ENCODE data around the genes PSAP and DDIT4.

GRCh38 chr10:71806798-71807195, 33.5 kb upstream of the VSIR start:
- RRBS, result no CpG with 5 or more reads among the region's 8 CpGs

DNA sequence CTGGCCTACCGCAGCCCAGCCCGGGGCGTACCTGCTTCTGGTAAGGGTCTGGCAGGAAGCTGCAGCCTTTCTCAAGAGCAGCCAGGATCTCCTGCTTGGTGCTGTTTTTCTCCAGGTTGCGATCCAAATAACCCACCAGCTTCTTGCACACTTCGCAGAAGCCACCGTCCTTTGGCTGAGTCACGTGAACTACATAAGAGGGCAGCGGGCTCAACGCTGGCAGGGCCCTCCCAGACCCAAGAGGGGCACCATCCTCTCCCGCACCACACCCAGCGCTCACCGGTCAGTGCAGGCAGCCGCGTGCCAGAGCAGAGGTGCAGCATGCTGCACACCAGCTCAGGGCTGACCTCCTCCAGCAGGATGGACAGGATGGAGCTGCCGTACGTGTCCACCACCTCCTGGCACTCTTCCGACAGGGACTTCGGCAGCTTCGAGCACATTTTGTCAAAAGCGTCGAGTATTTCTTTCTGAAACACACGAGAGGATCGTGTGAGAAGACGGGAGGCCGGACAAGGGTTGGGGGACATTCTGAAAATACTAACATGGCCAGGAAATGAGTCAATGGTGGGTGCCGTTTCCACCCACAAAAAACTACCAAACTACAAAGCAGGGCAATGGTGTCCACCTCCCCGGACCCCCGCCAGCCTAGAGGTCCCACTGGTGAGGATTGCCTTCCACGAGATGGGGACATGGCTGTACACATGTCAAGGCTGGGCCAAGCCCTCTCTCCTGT, 31.5 kb downstream of the PSAP start:
- RRBS, result 100% methylated on average over 2 of the region's 29 CpGs

GRCh38 chr10:71837126-71837630, 13.9 kb downstream of the PSAP start:
- RRBS, result no CpG with 5 or more reads among the region's 8 CpGs

GRCh38 chr10:71840165-71840825, 10.8 kb downstream of the PSAP start:
- RRBS, result no CpG with 5 or more reads among the region's 6 CpGs

DNA sequence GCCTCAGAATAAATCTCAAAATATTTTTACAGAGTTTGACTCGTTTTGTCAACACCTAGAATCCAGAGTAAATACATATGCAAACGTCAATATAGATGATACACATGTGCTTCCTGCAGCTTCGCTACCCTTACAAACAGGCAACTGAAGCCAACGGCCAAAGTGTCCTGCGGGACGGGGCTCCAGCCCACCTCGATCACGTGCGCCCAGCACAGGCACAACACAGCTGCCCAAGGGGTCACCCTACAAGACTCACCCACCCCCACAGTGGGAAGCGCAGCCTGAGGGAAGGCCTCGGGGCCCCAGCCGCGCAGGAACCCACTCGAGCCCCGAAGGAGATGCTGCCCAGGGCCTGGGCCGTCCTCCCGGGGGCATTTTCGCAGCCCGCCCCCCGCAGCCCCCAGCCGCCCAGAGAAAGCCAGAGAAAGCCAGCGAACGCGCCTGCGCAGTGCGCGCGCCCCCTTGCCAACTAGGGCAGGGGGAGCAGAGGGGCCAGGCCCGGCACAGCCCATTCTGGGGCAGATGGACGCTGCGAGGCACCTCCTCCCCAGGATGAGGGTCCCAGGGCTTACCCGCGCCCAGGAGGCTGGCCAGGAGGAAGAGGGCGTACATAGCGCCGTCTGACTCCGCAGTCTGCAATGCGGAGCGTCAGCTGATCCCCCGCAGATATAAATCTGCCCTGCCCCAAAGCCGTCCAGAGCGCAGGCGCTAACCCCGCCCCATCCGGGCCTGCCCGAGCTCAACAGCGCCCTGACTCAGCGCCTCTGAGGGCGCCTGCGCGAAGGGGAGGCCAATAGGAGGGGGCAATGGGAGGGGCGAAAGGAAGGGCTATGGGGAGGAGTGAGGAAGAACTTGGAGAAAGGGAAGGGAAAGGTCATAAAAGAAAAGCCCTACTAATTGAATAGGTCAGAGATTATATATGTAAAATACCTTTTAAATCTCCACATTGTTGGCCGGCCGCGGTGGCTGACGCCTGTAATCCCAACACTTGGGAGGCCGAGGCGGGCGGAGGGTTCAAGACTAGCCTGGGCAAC, at the start of gene PSAP:
Gene PSAP, minus strand, starts transcription at position 642 of the 1,034 bp plus-strand sequence.
- RRBS, result no CpG with 5 or more reads among the region's 59 CpGs

GRCh38 chr10:71889448-71889837, 38.4 kb upstream of the PSAP start:
- RRBS, result 22% methylated on average over 3 of the region's 8 CpGs

GRCh38 chr10:71964722-71965106, 519 bp downstream of the CHST3 start:
- RRBS, result 3% methylated on average over 6 of the region's 31 CpGs

DNA sequence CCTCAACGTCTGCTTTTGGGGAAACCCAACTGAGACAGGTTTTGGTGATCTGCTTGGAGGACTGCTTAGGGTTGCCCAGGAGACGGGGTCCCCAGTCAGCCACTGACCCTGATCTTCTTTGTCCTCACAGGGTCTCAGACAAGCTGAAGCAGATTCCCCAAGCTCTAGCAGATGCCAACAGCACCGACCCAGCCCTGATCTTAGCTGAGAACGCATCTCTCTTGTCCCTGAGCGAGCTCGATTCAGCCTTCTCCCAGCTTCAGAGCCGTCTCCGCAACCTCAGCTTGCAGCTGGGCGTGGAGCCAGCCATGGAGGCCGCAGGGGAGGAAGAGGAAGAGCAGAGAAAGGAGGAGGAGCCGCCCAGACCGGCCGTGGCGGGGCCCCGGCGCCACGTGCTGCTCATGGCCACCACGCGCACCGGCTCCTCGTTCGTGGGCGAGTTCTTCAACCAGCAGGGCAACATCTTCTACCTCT, 42.9 kb downstream of the CHST3 start:
- RRBS, result 74% methylated on average over 9 of the region's 23 CpGs

DNA sequence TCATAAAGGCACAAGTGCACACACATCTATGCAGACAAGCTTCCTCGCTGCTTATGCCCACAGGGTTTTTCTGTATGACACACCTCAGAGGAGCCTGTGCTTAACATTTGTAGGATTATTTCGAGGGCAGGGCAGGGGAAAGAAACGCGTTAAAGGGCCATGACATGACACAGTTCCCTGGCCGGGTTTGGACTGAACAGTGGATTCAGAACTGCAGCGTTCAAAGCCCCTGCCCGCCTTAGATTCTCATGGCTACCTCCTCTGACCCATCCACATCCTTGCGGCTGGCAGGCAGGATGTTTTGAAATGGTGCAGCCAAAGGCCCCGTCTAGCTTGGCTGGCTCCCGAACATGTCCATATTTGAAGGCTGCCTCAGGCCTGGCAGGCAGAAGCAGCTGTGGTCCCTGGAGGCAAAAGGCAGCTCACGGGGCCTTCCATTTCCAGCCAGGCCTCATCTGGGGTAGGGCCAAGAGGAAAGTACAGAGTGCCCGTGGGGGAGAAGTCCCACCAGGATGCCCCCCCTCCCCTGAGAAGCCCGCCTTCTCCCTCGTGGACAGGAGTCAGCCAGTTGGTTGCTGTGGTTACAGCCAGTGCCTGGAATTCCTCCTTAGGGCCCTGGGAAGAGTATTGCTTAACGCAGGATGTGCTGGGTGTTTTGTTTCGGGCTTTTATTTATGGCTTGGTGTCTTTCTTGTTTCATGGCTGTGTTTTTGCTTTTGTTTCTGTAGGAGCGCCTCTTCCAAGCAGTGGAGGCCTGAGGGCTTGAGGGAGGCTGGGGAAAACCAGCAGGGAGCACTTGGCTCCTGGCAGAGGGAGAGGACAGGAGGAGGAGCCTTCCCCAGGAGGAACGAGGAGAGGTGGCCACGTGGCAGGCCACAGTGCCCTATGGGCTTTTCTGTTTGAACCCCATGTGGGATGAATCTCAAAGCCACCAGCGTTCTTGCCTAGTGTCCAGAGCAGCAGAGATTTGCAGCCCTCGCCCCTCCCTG, 45.2 kb downstream of the CHST3 start:
- RRBS, result no CpG with 5 or more reads among the region's 21 CpGs

DNA sequence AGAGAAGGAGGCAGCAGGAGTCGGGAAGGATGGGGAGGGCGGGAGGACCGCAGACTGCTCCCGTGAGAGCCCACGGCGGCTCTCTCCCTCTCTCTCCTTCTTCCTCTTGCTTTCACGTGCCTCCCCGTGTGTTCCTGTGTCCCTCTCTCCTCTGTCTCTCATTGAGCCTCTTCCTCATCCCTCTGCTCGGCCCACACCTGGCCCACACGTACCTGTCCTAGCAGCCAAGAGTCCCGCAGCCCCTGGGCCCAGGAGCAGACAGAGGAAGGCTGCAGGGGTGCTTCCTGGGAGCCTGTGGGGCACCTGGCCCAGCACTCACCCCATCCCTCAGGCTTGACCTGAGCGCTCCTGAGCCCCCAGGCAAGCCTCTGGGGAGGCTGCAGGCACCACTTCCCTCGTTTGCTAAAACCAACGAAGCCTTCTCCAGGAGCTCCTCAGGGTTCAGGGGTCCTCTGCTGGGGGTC, 13.6 kb downstream of the SPOCK2 start:
- RRBS, result no CpG with 5 or more reads among the region's 14 CpGs

- RRBS, result no CpG with 5 or more reads among the region's 1 CpG
Measured at GRCh38 chr10:72250644-72251144, 23.0 kb upstream of the DDIT4 start.

- RRBS, result no CpG with 5 or more reads among the region's 3 CpGs
Measured at GRCh38 chr10:72260098-72260355, 13.7 kb upstream of the DDIT4 start.

- RRBS, result no CpG with 5 or more reads among the region's 17 CpGs
Measured at GRCh38 chr10:72273888-72274125, at the start of gene DDIT4. DDIT4 (plus strand) TSS chr10:72273924.

- RRBS, result no CpG with 5 or more reads among the region's 4 CpGs
Measured at GRCh38 chr10:72292386-72292723, 18.6 kb downstream of the DDIT4 start.

- RRBS, result 91% methylated on average over 1 of the region's 19 CpGs
Measured at GRCh38 chr10:72309305-72310115, 35.8 kb downstream of the DDIT4 start.

GRCh38 chr10:72325110-72325900, 29.4 kb downstream of the DNAJB12 start:
- RRBS, result no CpG with 5 or more reads among the region's 27 CpGs

DNA sequence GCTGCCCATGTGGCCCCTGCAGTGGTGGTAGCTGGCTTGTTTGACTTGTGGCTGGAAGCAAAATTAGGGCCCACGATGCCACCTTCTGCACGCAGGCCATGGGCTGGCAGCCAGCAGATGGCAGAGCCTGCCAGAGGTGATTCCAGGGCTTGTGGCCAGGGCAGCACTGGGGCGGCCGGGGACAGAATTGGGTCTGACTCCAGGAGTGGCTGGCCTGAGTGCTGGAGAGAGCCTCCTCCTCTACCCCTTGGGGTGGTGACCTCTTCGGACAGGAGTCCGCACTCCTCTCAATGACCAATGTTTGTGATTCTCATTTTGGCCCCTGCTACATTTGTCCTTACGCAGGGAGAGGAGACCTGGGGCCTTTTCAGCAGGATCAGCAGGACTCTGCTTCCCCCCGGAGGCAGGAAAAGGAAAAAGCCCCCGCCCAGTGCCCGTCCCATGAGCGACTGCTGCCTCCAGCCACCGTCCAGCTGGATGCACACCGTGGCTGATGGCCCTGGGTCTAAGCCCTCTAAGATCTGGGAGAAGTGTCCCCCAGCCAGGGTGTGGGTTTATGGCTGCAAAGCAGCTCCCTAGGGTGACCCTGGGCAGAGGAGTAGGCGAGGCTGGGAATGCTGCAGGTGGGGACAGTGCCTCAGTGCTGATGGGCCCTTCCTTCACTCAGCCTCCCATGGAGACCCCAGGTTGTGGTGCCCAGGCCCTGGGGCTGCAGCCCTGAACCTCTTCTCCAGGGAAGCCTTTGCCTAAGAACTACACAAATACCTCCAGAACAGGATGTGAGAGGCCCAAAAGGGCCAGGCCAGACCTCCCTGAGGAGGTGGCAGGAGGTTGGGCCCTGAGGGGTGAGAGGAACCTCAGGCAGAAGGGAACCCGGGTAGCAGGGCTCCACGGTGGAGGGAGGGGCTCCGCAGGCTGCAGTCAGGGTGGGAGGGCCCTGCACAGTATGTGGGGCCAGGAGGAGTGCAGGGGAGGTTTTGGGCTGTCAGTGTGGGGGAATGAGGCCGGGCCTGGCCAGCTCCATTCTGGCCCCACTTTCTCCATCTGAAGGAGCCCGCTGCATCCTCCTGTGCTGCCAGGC, 26.3 kb downstream of the DNAJB12 start:
- RRBS, result no CpG with 5 or more reads among the region's 19 CpGs

DNA sequence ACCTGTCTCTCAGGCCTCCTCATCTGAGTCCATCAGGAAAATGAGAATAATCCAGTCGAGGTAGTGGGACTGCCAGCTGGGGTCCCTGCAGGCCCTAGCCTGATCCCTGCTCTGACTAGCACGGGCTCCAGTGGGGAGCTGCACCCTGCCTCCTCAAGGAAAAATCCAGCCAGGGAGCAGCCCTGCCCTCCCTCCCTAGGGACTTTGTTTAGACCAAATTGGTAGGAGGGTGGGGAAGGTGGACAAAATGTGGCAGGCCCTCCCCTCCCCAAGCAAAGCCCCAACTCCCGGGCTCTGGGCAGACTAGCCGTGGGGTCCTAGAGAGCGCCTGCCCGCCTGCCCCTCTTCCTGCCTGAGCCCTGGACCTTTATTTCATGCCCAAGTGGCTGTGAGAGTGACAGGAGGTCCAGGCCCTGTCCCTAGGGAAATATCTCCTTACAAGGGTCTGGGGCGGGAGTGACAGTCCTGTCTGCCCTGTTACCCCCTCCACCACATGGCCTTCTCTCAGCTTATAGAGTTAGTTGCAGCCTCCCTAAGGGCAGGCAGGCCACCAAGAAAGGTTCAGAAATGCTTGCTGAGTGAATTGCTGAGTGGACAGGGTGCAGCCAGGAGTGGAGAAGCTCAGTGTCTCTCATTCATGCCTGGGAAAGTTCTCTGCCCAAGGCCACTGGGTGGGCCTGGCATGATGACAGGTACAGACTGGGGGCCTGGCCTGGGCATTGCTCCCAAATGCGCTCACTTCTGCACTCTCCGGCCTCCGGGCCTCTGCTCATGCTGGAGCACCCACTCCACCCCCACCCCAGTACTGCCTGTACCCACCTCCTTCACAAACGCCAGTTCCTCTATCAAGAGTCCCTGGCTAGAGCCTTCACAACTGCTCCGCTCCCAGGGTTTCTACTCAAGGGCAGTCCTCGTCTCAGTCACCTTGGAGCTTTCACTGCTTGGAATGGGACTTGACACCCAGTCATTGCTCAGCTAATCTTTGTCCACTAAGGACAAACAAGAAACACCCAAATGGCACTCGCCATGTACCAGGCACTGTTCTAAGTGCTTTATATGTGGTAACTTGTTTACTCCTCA, 25.2 kb downstream of the DNAJB12 start:
- RRBS, result no CpG with 5 or more reads among the region's 14 CpGs

DNA sequence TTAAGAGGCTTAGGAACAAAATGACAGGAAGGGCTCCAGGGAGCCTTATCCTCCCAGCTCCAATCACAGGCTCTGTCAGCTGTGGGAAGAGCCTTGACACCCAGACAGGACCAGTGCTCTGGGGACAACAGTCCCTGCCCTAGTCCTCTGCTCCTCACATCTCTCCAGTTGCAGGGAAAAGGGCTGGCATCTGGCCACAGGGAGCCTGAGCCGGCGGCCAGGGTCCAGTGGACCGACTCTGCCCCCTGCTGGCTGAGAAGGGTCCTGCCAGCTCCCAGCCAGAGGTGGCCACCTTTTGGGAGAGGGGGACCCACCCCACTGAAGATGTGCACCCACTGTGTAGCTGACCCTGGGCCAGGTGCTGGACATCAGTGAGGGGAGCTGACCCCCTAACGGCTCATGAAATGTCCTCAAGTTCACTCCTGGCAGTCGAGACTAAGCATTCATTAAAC, 17.6 kb downstream of the DNAJB12 start:
- RRBS, result no CpG with 5 or more reads among the region's 5 CpGs

- RRBS, result no CpG with 5 or more reads among the region's 8 CpGs
Measured at GRCh38 chr10:72349151-72349810, 5.4 kb downstream of the DNAJB12 start.

Measured in pericardium (tissue), 1 donor.